Measurements from ENCODE around the genes DYNLRB1 and PROCR.

DNA sequence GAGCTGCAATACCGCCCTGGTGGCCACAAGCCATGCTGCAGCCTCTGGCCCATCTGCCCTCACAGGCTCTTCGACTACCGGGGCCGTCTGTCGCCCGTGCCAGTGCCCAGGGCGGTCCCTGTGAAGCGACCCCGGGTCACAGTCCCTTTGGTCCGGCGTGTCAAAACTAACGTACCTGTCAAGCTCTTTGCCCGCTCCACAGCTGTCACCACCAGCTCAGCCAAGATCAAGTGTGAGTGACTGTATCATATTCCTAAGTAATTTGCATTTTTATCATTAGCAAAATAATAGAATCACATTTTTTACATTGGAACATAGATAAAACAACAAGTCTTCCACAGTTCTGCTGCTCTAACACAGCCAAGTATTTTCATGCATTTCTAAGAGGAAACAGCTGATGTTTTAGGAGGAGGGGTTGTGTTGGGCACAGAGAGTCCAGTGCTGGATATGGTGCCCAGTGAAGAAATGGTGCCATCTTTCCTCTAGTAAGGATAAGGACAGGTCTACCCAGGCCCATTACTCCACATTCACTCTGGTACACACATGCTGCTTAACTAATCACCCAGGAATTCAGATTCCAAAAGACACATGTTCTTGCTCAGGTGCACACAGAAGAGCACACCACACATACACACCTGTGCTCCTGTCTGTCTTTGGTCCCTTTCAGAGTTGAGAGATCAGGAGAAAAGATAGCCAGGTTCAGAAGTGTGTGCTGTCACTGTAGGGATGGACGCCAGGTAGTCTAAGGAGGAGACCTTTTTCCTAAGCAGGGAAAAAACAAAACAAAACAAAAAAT is 36.0 kb downstream of the EIF2S2 start:
- PRO-cap, 2 experiments: no peak in any of the 2 experiments

- PRO-cap, 2 experiments: no peak in any of the 2 experiments
Observed at GRCh38 chr20:34082957-34083836, 28.8 kb downstream of the EIF2S2 start.

DNA sequence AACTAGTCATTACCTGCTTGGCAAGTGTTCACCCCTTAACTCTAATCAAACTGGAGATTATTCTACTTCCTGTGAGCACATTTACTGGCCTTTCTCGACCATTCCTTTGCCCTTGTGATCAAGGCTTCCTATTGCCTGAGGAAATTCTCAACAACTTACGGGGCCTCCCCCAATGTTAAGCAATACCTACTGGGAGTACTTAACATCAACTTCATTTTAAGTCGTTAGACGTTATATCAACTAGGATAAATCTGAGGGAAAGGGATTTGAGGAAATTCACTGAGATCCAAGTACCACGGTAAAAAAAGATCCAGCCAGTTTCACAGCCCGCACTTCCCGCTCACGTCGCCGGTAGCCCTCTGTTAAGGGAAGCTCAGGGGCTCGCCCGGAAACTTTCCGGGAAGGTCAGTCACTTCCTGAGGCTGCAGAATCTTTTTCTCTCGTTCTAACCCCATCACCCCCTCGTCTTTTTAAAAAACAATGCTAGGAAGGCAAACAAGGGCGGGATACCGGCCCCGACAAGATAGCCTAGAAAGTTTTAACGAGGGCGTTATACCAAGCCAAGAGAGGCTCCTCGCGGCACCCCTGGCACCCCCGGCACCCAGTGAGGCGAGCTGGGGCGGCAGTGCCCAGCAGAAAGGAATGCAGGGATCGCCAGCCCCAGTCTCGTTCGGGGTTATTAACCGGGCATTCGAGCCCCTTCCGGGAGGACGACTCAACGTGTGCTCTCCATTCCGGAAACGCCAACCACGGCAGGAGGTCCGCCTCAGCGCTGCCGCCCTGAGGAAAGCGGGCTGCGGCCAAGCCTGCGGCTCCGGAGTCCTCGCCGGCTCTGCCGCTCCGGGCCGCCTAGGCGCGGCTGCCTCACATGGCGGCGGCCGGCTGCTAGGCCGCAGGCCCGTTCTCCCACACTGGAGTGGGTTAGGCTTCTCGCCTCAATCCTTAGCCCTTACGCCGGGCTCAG is 637 bp downstream of the EIF2S2 start:
- PRO-cap, 2 experiments: peak in 1 of 2 experiments; most common plus-strand start position 746 of the sequence (in 1); most common minus-strand start position 52 of the sequence (in 1)

DNA sequence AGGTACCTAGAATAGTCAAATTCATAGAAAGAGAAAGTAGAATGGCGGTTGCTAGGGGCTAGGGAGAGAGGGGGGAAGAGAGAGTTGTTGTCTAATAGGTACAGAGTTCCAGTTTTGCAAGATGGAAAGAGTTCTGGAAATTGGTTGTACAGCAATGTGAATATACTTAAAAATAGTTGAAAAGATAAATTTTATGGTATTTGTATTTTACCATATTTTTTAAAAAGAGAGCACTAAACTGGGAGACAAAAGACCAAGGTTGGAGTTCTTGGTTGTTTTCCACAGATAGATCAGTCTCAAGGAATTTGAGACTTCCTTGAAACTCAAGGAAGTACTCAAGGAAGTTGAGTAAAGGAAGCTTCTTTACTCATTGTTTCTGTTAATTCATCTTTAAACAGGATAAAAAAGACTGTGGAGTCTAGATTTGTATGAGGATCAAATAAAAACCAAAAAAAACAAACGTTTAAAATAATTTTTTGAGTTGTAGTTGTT is 9.6 kb upstream of the EIF2S2 start:
- PRO-cap, 2 experiments: no peak in any of the 2 experiments

GRCh38 chr20:34337978-34338418 is 25.1 kb upstream of the ITCH start:
- PRO-cap, 2 experiments: no peak in any of the 2 experiments

DNA sequence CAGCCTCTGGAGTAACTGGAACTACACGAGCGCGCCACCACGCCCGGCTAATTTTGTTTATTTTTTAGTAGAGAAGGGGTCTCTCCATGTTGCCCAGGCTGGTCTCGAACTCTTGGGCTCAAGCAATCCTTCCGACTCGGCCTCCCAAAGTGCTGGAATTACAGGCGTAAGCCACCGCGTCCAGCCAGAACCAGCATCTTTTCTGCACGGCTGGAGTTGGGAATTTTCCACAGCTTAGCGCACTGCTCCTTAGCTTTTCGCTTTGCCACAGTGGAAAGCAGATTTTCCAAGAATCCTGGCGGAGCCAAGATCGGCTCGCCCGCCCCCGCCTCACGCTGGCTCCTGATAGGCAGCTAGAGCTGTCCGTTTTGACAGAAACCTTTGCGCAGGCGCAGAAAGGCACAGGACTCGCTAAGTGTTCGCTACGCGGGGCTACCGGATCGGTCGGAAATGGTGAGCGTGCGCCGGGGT is at the start of gene DYNLRB1:
Gene DYNLRB1, plus strand, starts transcription at position 414 of the 471 bp plus-strand sequence.
- PRO-cap, 2 experiments: peak in 1 of 2 experiments; most common plus-strand start position 414 of the sequence (in 1); most common minus-strand start position 264 of the sequence (in 1)

- PRO-cap, 2 experiments: no peak in any of the 2 experiments
Observed at GRCh38 chr20:34710623-34711048, 6.5 kb downstream of the TP53INP2 start.

- PRO-cap, 2 experiments: no peak in any of the 2 experiments
Observed at GRCh38 chr20:34712219-34713174, 8.4 kb downstream of the TP53INP2 start.

DNA sequence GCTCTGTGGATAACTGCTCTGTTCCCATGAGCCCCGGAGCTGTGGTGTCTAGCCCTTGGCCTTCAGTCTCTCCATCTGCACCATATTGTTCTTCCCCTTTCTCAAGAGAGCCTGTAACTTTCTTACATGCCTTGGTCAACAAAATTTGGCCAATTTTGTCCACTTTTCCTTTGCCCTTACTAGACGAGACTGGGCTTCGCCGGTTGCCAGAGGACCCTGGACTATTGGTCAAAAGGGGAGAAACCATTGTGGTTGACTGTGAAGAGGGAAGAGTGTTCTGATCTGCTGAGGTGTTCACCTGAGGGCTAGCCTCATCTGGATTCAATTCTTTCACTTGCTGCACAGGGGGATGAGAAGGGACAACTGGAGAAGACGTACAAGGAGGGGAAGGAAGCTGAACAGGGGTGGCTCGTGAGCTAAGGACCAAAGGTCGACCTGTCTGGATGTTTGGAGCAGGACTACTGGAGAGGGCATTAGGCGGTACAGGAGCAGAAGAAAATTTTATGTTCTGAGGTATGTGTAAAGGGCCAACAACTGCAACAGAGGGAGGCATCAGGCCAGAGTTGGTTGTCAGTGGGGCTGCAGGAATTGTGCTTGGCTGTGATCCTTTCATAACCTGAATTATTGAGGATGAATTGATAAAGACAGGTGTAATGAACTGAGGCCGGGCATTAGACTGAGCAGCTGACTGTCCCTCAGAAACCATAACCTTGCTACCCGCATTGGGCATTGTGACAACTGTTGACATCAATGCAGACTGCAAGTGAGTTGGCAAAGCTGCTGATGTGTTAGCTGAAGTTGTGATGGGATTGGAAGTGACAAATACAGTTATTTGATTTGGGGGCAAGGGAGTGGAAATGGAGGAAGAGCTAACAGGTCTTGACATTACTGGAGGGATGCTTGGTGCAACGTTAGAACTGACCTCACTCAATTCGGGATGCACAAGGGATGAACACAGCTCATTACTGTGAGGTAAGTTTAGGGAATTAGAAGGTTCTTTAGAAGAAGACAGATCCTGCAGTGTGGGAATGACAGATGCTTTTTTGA is 36.8 kb downstream of the TP53INP2 start:
- PRO-cap, 2 experiments: no peak in any of the 2 experiments

DNA sequence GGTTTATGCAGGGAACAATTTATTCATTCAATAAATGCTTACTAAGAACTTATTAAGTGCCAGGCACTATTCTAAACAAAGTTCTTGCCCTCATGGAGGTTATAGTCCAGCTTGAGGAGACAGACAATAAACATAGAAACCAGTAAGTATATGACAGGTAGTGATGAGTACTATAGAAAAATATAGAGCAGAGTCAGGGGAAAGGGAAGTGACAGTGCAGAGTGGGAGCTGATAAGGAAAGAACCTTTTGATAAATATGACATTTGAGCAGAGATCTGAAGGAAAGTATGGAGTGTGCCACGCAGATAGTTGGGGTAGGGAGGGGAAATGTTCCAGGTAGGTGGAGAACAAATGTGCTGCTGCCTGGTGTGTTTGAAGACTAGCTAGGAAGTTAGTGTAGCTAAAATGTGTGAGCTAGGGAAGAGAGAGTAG is 12.1 kb downstream of the ACSS2 start:
- PRO-cap, 2 experiments: no peak in any of the 2 experiments

DNA sequence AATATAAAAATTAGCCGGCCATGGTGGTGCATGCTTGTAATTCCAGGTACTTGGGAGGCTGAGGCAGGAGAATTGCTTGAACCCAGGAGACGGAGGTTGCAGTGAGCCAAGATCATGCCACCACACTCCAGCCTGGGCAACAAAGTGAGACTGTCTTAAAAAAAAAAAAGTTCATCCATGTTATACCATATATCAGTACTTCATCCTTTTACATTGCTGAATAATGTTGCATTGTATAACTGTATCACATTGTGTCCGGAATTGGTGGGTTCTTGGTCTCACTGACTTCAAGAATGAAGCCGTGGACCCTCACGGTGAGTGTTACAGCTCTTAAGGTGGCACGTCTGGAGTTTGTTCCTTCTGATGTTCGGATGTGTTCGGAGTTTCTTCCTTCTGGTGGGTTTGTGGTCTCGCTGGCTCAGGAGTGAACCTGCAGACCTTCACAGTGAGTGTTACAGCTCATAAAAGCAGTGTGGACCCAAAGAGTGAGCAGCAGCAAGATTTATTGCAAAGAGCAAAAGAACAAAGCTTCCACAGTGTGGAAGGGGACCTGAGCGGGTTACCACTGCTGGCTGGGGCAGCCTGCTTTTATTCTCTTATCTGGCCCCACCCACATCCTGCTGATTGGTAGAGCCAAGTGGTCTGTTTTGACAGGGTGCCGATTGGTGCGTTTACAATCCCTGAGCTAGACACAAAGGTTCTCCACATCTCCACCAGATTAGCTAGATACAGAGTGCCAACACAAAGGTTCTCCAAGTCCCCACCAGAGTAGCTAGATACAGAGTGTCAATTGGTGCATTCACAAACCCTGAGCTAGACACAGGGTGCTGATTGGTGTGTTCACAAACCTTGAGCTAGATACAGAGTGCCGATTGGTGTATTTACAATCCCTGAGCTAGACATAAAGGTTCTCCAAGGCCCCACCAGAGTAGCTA is 21.5 kb downstream of the ACSS2 start:
- PRO-cap, 2 experiments: no peak in any of the 2 experiments

- PRO-cap, 2 experiments: peak in 1 of 2 experiments; most common minus-strand start chr20:34907976 (in 1)
Observed at GRCh38 chr20:34907728-34908354, 31.4 kb downstream of the ACSS2 start.

DNA sequence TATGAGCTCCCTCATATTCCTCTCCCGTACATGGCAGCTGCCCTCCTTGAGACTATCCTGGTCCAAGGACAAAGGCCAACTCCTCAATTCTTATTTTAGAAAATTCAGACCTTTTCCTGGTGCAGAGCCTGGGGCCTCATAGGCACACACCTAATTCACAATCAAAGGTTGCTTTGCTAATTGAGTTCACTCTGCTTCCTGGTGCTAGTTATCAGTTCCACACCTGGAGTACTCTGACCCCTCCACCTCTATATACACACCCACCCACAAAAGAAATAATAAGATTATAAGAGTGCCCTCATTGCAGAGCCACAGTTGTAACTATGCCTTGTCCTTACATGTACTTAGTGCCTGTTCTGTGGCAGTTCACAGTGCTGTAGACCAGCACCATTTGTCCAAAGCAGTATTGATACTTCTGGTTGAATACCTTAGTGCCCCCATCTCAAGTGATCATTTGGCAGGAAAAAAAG is 38.7 kb downstream of the GSS start:
- PRO-cap, 2 experiments: no peak in any of the 2 experiments

- PRO-cap, 2 experiments: no peak in any of the 2 experiments
Observed at GRCh38 chr20:34977149-34978358, 21.9 kb downstream of the MYH7B start.

DNA sequence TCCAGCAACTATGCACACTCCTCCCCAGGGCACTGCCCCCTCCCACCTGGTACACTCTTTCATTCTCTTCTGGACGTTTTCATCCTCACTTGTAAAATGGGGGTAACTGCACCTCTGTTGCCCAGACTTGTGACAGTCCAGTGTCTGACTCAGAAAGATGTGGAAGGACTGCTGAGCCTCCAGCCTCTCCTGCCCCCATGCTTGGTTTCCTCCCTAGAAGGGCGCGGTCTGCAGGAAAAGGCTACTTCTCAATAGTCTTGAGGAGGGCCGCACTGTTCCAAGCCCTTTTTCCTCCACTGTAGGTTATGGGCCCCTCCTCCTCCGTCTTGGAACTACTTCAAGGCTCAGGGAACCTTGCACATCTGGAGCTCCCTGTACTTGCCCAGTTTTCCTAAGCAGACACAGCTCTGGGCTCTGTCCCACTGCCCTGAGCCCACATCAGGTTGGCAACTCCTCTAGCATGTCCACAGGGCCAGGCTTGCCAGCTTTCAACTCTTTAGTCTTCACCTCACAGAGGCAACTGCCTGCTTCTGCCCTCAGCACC is 64.8 kb downstream of the MYH7B start:
- PRO-cap, 2 experiments: no peak in any of the 2 experiments

GRCh38 chr20:35171615-35172503 is at the start of gene PROCR:
TSS of gene PROCR (plus strand) at chr20:35172072.
- PRO-cap, 2 experiments: peak in 1 of 2 experiments; most common plus-strand start chr20:35172087 (in 1); most common minus-strand start chr20:35171967 (in 1)

DNA sequence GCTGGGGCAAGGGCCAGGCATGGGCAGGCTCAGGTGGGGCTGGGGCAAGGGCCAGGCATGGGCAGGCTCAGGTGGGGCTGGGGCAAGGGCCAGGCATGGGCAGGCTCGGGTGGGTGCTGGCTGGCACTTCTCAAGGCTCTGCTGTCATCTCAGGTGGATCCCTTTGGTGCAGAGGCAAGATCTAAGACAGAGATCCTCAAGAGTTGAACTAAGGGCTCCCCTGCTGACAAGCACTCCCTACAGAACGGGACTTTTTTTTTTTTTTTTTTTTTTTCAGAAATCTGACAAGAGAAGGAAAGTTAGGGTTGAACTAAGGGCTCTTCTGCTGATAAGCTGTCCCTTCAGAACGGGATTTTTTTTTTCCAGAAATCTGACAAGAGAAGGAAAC is 24.9 kb downstream of the MMP24OS start:
- PRO-cap, 2 experiments: no peak in any of the 2 experiments

DNA sequence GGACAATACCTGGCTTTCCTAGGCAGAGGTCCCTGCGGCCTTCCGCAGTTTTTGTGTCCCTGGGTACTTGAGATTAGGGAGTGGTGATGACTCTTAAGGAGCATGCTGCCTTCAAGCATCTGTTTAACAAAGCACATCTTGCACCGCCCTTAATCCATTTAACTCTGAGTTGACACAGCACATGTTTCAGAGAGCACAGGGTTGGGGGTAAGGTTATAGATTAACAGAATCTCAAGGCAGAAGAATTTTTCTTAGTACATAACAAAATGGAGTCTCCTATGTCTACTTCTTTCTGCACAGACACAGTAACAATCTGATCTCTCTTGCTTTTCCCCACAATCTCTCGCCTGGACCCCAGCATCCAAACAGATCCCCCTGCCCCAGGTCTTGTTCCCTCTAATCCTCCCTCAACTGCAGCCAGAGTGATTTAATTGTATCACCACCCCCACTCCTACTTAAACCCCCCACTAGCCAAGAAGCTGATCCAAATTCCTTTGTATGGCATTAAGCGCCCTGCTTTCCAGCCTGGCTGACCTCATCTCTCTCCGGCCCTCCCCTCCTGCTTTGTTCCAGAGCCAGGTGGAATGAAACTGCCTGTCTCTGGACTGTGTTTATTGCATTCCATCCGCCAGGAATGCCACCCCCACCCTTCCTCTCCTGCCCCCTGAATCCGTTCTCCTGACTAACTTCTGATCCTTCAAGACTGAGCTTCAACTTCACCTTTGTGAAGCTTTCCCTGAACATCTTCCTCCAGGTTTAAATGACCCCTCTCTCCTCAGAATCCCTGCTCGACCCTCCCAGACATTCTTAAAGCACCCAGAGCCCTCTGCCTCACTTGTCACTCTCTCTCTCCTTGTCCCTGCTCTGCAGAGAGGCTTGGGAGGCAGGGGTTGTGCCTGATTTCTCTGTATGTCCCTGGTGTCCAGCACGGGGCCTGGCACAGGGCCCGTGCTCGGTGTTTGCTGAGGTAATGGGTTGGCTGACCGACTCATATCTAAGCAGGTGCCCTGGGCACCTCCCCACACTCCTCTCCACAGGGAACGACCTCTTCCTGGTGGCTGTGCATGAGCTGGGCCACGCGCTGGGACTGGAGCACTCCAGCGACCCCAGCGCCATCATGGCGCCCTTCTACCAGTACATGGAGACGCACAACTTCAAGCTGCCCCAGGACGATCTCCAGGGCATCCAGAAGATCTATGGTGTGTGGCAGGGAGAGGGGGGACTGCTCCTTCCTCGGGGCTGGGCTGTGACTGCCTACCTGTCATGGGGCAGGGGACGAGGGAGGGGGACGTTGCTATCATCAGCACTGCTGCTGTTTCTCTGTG is 14.7 kb downstream of the MMP24OS start:
- PRO-cap, 2 experiments: no peak in any of the 2 experiments

DNA sequence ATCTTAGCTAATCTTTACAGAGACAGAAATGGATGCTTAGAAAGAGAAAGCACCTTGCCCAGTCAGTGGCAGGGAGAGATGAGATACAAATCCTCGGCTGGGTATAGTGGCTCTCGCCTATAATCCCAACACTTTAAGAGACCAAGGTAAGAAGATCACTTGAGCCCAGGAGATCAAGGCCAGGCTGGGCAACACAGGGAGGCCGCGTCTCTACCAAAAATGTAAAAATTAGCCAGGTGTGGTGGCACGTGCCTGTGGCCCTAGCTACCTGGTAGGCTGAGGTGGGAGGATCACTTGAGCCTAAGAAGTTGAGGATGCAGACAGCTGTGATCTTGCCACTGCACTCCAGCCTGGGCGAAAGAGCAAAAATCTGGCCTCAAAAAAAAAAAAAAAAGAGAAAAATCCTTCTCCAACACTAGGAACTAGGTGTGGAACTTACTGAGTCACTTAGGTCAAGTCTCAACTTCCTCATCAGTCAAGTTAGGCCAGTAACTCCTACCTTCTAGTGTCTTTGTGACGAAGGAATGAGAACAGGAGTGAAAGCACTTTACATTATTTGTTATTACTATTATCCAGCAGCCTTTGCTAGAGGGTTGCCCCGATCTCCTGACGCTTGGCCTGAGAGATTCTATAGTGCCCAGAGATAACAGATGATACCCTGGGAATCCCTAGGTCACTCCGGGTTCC is 1.0 kb downstream of the EIF6 start:
- PRO-cap, 2 experiments: no peak in any of the 2 experiments

- PRO-cap, 2 experiments: no peak in any of the 2 experiments
Observed at GRCh38 chr20:35285622-35286929, 1.5 kb upstream of the EIF6 start.